Tongue (tissue), 2 donors: ENCODE data around the genes B3GNT8, DMAC2 and RABAC1.

DNA sequence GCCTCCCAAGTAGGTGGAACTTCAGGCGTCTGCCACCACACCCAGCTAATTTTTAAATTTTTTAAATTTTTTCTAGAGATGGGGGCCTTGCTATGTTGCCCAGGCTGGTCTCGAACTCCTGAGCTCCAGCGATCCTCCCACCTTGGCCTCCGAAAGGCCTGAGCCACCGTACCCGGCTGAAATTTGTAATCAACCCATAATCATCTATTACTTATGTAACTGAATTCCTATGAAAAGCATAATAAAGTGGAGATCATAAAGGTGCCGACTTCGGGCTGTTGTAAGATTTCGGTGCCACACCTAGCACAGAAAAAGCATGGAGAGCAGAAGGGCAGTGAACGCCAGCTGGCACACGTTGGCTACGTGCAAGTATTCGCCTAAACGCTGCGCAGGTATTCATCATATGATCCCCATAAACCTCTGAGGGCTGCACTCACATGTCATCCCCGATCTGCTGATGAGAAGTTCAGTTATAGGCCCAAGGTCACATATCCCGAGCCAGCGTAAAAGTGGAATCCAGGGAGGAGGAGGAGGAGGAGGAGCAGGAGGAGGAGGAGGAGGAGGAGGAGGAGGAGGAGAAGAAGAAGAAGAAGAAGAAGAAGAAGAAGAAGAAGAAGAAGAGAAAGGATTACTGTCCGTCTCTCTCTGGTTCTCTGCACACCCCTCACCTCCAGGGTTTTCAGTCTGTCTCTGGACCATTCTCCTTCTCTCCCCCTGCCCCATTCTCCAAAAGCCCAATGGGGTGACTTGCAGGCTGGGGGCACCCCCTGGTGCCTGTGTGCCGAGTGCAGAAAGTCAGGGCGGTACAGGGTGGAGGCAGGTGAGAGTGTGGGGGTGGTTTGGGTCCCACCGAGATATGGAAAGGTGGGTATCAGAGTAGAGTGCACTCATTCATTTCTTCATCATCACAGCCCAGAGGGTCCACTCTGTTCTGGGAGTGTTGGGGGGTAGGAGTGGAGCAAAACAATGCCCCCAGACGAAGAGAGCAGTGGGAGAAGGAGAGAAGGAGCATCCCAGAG, 18.6 kb upstream of the CYP2S1 start:
- RAMPAGE, long total RNA: no peak

DNA sequence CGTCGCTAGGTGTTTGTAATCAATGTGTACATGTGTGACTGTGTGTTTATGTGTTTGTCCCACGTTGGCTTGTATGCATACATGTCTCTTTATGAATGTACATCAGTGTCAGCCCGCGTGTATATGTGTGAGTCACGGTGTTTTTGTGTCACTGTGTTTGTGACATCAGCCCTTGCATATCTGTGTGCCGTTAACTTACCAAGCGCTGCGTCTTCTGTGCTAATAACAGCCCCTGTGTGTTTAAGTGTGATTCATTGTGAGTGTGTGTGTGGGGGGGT, 6.5 kb downstream of the AXL start:
- RAMPAGE, long total RNA: no peak

DNA sequence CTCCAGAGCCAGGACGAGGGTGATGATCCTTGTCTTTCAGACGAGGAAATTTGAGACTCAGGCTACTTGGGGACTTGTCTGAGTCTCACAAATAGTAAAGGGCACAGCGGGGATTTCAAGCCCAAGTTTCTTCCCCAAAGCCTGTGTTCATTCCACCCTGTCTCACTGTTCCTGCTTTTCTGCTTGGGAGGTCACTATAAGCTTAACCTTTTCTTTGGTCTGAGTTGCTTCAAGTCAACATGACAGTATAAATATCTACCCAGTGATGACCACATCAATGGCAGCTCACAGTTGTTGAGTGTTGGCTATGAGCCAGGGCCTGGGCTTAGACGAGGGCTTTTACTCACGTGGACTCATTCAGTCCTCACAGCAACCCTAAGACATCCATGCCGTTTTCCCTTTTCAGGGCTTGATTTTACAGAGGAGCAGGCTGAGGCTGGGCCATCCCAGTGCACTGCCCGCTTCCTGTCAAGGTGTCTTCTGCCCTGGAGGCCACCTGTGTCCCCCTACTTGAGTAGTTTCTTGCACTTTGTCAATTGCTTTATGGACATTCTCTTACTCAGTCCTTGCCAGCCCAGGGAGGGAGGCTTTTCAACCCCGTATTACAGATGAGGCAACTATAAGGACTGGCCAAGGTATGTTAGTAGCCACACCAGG, 10.2 kb upstream of the CCDC97 start:
- RAMPAGE, long total RNA: no peak

DNA sequence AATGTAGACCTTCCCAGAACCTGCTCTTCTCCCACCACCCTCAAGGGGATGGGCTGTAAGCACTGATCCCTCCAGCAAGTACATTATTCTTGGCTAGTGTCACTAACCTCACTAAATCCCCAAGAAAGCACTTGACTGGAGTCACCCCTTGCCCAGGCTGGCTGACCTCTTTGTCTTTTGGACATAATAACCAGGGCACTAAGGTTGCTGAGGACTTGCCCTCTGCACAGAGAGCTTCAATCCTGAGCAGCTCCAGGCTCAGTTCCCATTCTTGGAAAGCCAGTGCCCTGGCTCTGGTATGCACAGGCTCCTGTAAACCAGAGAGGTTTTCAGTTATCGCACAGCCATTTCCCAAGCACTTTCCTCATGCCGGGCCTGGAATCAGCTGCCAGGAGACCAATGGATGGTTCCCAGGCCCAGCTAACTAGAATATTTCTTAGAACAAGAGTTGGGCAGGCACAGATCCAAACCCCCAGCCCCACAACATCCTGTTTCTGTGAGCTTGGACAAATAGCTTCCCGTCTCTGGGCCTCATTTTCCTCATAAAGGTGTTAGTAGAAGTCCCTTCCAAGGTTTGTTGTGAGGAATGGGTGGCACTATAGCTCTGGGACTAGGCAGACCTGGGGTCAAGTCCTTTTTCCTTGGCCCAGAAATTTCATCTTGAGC, 5.4 kb upstream of the CCDC97 start:
- RAMPAGE, long total RNA: no peak

DNA sequence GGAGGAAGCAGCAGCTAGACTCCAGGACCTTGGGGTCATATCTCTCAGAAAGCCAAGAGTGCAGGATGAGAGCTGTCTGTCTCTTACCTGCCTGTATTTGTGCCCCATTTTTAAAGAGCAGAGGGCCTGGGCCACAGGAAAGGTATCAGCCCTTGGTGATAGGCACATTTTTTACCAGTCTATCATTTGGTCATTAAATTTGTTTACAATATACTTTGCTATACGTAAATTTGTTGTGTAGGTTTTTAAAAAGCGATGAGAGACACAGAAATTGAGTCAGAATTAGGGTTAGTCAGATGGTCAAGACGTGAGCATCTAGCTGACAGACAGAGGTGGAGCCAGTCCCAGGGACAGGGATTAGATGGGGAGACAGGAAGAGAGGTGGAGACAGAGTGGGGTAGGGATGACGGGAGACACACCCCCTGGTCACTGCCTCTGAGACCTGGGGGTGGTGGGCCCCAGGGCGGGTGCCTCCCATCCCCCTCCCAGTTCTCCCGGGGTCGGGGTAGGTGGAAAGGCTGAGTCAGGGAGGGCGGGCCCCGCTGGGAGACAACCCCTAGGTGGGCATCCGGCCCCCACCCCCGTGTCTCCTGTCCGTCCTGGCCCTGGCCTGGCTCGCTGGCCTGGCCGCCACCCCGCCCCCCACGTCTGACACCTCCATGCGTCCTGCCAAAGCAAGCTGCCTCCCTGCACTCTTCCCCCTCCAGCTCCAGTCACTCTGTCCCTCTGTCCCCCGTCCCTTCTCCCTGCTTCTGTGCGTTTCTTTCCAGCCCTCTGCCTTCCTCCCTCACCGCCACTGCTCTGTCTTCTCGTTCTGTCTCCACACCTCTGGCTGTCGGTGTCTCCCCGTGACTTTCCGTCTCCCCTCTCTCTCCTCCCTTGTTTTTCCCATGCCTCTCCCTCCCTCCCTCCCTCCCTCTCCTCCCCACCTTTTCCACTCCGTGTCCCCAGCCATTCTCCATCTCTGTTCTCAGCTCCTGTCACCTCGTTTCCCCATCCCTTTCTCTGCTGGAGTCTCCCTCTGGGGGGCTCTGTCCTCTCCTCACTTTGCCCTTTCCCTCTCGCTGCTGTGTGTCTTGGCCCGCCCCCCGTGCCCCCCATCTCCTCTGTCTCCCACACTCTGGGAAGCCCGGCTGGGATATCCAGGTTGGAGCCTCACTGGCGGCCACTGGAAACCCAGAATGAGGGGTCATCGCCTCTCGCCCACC, 15.1 kb downstream of the CCDC97 start:
- RAMPAGE, long total RNA: no peak

- RAMPAGE, long total RNA: no peak
Measured at GRCh38 chr19:41367663-41368225, 3.8 kb upstream of the B9D2 start.

DNA sequence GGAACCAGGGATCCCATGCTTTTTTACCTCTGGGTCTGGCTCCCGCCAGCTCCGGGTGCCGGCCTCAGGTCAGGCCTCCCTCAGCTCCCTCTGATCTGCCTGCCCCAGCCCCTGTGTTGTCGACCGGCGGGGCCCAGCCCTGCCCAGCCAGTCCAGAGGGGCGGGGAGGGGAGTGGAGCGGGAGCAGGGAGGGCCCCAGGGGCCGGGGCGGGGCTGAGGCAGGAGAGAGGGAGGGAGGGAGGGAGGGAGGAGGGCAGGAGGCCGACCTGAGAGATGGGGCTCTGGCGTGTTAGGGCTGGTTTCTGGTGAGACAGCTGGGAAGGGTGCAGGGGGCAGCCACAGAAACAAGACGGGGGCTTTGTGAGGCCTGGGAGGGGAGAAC, at the start of gene B3GNT8:
Gene B3GNT8, minus strand, starts transcription at position 118 of the 382 bp plus-strand sequence.
- RAMPAGE, long total RNA: no peak

- RAMPAGE, long total RNA: start-site peak on the minus strand at chr19:41439905-41439929, 112 and 50 reads in 2 replicates
Measured at GRCh38 chr19:41439433-41440292, at the start of gene DMAC2. Gene DMAC2, minus strand, starts transcription at chr19:41439912.

DNA sequence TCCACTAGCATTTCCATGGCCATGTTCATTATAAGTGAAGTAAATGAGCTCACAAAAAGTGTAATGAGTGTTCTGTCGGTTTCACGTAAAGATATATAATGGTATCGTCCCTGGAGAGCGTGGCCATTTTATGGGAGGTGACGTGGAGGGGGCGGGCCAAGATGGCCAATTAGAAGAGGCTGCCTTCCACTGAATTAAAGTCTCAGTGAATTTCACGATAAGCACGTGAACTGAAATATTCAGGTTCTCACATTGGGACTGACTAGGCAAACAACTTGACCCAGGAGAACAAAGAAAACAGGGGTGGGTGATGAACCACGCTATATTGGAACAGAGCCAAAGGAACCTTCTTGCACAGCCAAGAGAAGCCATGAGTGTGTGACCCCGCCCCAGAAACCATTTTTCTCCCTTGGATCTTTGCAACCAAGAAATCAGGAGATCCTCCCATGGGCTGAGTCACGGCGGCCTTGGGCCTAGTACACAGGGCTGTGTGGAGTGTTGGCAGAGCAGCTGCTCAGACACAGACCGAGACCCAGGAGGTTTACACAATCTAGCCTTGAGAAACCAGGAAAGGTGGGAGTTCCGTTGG, 36.8 kb downstream of the ERICH4 start:
- RAMPAGE, long total RNA: no peak

DNA sequence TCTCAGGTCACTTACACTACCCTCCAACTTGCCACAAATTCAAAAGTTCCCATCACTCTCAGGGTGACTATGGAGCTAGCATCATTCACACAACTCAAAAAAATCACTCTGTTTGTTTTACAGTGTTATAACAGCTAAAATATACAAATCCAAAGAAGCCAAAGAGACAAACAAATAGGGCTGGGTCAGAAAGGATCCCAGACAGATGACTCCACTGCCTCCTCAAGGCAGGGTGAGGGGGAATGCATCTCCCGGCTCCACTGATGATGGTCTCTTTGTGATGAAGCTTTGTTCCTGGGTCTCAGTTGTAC, 54.3 kb downstream of the ERICH4 start:
- RAMPAGE, long total RNA: no peak

DNA sequence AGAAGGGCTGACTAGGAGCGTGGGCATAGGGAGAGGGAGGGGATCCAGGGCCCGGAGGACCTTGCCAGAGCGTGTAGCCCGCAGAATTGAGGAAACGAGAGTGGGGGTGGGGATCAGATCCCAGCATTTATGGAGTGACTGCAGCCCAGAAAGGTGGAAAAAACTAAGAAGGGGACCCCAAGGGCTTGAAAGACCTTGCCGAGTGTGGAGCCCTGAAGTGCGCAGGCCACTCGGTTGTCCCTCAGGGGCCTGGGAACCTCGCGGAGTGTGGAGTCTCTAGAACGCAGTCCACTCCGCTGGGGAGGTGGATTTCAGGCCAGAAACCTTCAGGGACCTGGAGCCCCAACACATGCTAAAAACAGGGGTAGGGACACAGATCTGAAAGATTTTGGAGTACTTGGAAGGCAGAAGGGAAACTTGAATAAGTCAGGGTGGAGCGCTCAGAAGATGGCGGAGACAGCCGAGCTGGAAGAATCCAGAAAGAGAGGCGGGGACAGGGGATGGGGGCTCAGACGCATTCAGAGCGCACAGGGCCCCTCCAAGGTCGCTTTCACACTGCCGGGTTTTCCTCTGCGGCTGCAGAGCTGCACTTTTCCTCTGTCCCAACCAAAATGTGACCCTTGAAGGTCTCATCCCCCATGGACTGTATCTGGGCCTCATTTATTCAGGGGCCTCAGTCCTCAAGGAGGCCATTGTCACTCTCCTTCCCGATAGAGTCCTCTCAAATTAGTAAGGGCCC, 56.8 kb downstream of the ERICH4 start:
- RAMPAGE, long total RNA: no peak

- RAMPAGE, long total RNA: no peak
Measured at GRCh38 chr19:41711673-41712495, 3.5 kb downstream of the CEACAM5 start.

DNA sequence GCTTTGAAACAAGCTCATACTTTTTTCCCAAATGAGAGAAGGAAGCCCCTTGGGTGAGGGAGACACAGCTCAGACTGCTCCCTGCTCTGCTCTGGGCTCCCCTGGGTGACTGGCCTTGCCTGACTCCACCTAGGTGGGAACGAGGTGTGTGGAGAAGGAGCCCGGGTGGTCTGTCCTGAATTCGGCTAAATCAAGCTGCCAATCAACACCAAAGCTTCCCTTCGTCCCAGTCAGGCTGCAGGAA, 7.8 kb downstream of the CEACAM5 start:
- RAMPAGE, long total RNA: no peak

- RAMPAGE, long total RNA: no peak
Measured at GRCh38 chr19:41752347-41753085, 2.8 kb upstream of the CEACAM6 start.

GRCh38 chr19:41804215-41804749, 7.9 kb downstream of the CEACAM3 start:
- RAMPAGE, long total RNA: no peak

GRCh38 chr19:41897603-41897963, 14.6 kb downstream of the ARHGEF1 start:
- RAMPAGE, long total RNA: no peak

GRCh38 chr19:41959002-41959938, at the start of gene RABAC1:
Gene RABAC1, minus strand, starts transcription at chr19:41959321.
- RAMPAGE, long total RNA: start-site peak on the minus strand at chr19:41959303-41959366, 1,036 and 259 reads in 2 replicates

DNA sequence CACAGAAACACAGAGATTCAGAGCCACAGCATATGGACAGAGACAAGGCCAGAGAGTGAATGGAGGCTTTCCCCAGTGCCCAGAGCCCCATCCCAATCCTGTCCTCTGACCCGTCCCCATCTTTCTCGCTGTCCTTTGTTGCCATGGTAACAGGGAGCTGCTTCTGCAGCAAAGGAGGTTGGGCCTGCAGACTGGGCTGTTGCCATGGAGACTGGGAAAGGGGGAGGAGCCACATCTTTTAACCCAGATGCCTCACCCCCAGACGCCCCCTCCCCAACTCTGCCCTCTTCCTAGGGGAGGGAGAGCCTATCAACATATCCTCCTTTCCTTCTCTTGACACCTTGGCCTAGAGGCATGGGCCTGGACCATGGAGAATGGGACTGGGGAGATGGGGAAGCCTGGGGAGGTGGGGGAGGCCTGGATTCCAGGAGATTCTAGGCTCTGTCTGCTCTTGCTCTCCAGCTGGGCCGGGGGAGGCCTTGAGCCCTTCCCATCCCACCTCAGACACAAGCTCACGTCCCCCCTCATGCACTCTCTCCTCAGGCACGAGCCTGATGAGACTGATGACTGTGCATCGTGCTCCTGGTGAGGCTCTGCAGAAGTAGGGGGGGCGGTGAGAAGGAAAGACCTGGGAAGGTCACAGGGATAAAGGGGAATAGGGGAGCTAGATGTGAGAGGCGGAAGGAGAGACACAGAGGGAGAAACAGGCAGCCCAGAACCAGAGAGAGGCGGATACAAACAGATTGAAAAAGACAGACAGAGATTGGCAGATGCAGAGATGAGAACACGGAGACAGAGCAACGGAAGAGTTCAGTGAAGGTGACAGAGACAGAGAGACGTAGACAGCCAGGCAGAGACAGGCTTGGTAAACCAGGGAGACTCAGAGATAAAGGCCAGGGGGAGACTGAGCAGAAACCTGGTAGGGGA, 2.2 kb upstream of the ATP1A3 start:
- RAMPAGE, long total RNA: no peak

DNA sequence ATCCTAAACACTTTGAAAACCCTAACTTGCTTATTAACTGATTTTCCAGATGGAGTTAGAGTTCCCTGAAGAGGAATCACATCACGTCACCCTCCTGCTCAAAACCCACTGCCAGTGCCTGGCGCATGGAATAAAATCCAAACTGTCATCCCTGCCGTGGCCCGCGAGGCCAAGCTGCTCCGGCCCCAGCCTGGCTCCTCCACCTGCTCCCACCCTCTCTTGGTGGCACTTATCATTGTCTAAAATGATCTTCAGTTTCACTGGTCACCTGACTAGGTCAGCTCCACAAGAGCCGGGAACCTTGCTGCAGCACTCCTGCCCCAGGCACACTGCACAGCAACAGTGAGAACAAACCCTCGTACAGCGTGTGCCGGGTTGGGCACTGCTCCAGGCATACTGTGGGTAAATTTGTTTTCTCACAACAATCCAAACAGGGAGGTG, 9.0 kb downstream of the DEDD2 start:
- RAMPAGE, long total RNA: no peak

DNA sequence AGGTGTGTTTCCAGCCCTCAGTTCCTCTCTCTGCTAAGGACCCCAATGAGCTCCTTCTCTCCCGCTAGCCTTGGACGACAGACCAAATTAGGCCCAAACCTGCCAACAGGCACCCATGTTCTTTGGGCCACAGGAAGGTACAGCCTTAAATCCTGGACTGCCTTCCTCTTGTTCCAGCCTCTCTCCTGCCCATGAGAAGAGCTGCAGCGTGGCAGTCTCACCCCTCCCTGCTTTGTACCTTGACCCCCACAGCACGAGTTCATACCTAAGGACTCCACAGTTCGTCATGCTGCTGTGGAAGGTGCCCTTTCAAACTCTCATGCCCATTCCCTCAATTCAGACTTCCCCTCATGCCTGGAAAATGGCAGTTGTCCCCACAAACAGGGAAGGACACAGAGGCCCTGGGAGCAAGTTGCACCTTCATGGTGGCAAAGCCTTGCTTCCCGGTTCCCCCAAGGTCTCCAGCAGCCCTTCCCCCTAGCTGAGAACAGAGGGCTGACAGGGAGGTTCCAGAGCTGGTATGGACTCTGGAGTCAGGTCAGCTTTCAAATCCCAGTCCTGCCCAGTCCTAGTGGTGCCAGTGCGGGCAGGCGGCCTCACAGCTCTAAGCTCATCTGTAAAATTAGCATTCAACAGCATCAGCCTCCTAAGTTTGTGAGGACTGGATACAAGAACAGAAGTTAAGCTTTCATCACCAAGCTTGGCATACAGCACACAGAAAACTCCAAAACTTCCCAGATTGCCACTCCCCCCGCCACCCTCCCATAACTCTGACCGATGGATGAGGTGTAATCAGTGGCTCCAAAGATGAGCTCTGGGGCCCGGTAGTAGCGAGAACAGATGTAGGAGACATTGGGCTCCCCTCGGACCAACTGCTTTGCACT, 8.6 kb downstream of the GSK3A start:
- RAMPAGE, long total RNA: no peak